Bronchus fibroblast of lung (primary cell): ENCODE measurements around the genes RGL4, VPREB3, C22orf15 and CABIN1.

- RAMPAGE, long total RNA, result no peak
Observed at GRCh38 chr22:23690624-23691202, at the start of gene RGL4. RGL4 (plus strand) TSS chr22:23691013.

- RAMPAGE, long total RNA, result no peak
Observed at GRCh38 chr22:23754280-23754657, at the start of gene VPREB3. VPREB3 (minus strand) TSS chr22:23754425.

GRCh38 chr22:23762835-23763314 lies at the start of gene C22orf15:
C22orf15 (plus strand) TSS chr22:23762990.
- RAMPAGE, long total RNA, result no peak

- RAMPAGE, long total RNA, result no peak
Observed at GRCh38 chr22:23815901-23816536, 22.8 kb downstream of the DERL3 start.

- RAMPAGE, long total RNA, result no peak
Observed at GRCh38 chr22:23835175-23835646, 3.6 kb downstream of the DERL3 start.

DNA sequence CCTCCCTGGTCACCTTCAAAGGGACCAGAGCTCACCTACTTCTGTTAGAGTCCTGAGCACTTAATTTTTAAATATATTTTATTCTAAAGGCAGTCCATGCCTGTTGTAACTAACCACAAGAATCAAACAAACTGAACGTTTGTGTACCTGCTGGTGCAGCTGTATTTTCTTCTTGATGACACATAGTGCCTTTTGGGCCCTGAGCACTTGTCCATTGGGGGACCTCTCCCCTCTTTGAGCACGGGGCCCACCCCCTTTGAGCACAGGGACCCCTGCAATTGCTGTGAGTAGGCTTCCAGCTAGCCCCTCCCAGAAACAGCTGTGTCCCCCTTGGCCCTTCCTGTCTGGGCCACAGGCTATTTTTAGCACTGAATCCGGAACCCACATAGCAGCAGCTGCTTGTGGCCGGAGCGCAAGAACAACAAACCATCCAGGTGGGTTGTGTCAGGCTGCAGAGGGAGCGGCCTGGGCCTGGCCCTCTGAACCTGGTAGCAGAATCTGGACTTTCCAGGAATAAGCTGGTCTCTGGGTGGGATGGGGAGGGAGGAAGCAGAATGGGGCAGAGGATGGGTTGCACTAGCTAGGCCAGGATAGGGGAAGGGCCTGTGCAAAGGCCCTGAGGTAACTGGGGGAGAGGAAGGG lies 5.6 kb upstream of the DERL3 start:
- RAMPAGE, long total RNA, result no peak

GRCh38 chr22:23849502-23850036 lies 8.1 kb upstream of the SLC2A11 start:
- RAMPAGE, long total RNA, result no peak

GRCh38 chr22:24011144-24012151 lies at the start of gene CABIN1:
CABIN1 (plus strand) TSS chr22:24011304.
- RAMPAGE, long total RNA, result no peak

DNA sequence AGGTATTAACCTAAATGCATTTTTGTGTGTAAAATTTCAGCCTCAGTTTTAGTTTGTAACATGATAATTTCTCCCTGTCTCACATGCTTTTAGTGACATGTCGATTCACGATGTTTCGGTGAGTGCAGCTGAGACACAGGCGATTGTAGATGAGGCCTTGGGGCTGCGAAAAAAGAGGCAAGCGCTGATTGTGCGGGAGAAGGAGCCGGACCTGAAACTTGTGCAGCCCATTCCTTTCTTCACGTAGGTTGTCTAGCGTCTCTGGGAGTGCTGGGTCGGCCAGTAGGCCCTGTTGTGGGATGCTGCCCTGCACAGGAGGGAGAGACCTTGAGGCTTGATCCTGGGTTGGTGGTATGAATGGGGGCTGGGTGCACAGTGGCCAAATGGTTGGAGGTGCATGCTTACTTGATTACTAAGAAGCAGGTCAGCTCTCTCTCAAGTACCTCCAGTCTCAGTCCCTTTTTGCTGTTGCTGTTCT lies 39.7 kb downstream of the CABIN1 start:
- RAMPAGE, long total RNA, result no peak

GRCh38 chr22:24070478-24071083 lies 59.5 kb downstream of the CABIN1 start:
- RAMPAGE, long total RNA, result no peak

DNA sequence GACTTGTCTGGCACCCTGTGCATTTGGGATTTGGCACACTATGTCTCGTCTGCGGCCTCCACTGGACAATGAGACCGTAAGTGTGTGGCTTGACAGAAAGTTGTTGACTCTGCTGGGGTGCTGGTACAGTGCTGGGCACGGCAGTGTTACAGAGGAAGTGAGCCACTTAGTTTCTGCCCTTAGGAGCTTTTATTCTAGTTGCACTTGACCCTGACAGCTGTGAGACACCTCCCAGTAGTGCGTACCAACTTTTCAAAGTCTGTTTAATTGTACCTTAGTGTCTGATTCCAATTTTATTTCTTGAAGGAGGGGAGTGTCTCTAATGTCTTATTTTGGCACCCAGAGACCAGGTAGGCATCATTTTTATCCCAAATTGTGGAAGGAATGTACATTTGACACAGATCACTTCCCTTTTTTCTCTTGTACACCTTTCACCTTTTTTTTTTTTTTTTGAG lies 4.5 kb downstream of the SPECC1L start:
- RAMPAGE, long total RNA, result no peak

DNA sequence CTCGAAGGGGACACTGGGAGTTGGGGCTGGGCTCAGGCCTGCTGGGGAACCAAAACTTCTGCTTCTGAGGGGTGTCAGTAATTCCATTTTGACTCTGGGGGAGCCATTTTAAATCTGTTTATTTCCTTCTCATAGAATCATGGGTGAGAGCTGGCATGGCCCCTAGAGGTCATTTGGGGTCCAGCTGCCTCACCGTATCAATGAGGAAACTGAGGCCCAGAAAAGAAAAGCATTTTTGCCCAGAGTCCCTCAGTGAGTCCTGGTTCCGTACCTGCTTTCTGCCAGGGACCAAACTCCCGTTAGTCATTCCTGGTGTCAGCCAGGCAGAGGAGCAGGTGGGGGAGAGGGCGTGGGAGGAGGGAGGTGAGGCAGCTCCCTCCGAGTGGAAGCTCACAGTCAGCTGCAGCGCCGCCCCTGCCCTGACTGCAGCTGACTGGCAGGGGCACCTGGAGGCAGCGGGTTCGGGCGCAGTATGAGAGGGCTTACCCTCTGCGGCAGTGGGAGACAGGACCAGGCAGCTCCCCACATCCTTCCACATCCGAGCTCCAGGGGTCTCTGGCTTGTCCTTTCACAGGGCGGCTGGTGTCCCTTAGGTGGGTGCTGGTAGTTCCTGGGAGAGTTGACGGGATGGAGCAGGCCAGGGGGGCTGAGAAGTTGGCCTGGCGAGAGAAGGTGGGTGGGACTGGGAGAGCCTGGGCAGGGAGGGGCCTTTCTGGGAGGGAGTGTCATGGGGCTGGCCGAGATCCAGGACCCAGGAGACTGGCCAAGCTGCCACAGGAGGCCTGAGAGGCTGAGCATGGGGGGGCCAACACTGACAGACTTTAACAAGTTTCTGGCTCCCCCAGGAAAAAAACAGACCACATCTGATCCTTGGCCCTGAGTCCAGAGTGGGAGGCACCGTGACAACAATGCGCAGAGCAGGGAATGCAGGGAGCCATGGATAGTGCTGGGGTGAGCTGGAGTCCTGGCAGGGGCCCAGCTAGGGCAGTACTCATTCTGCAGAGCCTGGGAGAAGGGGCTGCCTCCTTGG lies 4.7 kb downstream of the ADORA2A start:
- RAMPAGE, long total RNA, result no peak

- RAMPAGE, long total RNA, result no peak
Observed at GRCh38 chr22:24460569-24461134, 33.3 kb downstream of the ADORA2A start.

DNA sequence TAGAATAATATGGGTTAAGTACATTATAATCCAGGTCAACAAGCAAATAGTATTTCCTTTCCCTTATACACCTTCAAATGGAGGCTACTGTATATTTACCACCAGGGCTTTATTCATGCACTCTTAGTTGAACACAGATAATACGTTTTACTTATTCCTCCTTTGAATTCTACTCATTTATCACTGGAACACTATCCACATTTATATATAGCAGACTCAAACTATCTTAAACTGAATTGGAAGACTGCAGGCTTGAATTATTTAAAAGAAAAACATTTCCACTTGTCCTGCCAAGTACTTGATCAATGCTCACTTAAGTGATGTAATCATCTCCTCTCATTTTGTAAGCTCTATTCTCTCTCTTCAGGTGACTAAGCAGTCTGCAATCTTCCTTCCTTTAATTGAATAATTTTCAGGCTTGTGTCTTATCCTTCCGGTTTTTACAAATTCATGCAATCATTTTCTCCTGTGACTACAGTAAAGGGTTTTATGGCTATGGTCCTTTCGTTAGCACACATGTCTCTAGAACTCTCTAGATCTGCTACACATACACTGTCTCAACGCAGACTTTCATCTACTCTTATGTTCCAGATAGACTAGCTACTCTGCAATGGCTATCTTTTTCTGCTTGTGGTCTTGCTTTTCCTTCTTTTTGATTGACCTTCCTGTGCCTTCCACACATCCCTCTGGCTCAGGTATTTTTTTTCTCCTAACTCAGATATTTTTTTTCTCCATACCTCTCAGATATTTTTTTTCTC lies 12.6 kb upstream of the UPB1 start:
- RAMPAGE, long total RNA, result no peak

DNA sequence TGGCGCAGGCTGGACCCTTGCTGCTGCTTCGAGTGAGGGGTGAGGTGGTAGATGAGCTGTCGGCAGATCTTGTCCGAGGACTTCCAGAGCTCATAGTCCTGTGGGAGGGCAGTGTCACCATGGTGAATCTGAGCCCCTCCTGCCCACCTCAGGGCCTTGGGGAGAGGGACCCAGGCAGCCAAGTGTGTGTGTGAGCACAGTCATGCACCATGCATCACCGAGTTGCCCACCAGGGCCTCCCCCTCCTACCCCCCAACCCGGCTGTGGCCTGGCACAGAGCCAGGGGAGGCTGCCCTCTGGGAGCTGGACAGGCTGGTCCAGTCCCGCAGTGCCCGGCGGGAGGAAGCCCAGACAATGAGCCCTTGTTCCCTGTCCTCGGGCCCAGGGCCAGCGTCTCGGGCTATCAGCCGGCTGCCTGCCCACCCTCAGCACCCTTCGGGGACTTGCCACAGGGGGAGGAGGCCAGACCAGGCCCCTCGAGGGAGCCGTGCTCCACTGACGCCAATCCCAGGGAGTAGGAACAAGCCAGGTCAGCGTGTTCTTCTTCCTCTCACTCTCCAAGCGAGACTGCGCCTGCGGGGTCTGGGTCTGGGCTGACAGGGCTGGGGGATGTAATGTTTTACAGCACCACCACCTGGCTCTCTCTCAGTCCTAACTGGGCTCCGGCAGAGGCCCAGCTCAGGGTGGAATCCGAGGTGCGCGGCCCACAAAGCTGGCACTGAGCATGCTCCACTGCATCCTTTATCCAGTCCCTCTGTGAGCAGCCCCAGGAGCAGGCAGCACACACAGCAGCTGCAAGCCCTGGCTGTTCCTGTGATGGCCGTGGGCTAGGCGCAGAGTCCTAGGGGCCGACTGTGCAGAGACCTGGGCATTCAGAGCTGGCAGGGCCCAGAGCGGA lies 4.4 kb downstream of the LRRC75B start:
- RAMPAGE, long total RNA, result no peak

DNA sequence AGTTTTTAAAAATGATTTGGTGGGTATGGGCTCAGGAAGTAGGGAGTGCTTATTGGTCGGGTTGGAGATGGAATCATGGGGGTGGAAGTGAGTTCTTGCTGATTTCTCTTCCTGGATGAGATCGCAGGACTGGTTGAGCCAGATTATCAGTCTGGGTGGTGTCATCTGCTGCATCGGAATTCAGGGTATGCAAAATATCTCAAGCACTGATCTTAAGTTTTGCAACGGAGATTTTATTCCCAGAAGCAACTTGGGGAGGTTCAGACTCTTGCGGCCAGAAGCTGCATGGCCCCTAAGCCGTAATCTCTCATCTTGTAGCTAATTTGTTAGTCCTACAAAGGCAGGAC lies 1.2 kb upstream of the PIWIL3 start:
- RAMPAGE, long total RNA, result no peak

- RAMPAGE, long total RNA, result no peak
Observed at GRCh38 chr22:24973721-24974321, 21.3 kb downstream of the KIAA1671 start.

- RAMPAGE, long total RNA, result no peak
Observed at GRCh38 chr22:25064682-25065330, 112.3 kb downstream of the KIAA1671 start.

GRCh38 chr22:25069945-25070523 lies 117.5 kb downstream of the KIAA1671 start:
- RAMPAGE, long total RNA, result no peak

DNA sequence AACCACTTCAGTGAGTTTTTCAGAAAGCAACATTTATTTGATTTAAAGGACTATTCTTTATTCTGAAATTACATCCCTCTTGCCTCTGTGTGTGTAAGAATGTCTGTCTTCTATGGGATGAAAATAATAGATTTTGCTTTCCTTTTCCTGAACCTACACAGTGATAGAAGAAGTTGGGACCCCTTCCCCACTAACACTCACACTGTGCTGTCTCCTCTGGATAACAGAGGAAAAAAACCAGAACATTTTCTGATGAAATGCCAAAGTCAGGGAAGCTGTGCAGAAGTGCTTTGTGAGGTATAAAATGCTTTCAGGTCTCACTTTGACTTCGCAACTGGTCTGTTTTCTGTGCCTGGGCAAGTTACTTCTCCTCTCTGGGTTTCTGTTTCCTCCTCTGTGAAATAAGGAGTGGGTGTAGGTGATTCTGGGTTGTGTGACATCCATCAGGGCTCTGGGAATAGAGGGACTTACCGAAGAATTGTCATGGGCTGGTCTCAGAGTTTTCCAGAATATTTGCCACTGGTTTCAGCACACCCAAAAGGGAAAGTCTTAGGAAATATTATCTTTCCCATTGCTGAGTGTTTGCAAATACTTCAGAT lies 118.3 kb downstream of the KIAA1671 start:
- RAMPAGE, long total RNA, result no peak